Left lobe of liver (tissue), 1 donor: Measurements from ENCODE around the genes TTC9C, PLAAT5, MARK2 and NAA40.

DNA sequence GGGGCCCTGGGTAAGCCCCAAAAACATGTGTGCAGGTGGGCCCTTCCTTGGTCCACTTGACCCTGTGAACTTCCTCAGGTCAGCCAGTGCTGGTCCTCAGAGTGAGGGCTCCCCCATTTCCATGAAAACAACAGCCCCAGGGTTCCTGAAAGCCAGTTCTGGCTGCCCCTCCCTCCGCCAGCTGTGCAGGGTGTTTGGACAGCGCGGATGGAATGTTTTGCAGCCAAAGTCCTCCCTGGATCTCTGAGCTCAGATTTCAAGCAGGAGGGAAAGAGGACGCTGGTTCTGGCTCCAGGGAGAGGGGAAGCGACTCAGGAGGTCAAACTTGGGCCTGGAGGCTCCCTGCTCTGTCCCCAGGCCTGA is 6.2 kb upstream of the RAB3IL1 start:
- PRO-cap: unidirectional peak, plus-strand start at position 252 of the sequence

GRCh38 chr11:61964464-61964616 is 3.1 kb downstream of the FTH1 start:
- PRO-cap: no peak

- PRO-cap: unidirectional peak, plus-strand start at chr11:61965509
These were observed 2.5 kb downstream of the FTH1 start for GRCh38 chr11:61964617-61965701.

- PRO-cap: no peak
These were observed 1.4 kb upstream of the FTH1 start for GRCh38 chr11:61968598-61969405.

DNA sequence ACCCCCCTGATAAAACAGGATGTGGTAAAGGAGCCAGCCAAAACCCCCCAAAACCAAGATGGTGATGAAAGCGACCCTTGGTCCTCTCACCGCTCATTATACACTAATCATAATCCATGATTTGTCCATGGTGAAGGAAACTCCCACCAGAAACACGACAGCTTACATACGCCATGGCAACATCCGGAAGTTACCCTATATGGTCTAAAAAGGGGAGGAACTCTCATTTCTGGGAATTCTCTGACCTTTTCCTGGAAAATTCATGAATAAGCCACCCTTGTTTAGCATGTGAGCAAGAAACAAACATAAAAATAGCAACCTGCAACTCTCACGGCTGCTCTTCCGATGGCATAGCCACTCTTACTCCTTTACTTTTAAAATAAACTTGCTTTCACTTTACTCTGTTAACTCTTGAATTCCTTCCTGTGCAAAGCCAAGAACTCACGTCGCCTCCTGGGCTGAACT is 18.7 kb upstream of the INCENP start:
- PRO-cap: bidirectional peak, plus-strand start at position 337 of the sequence, minus-strand start at position 98 of the sequence

DNA sequence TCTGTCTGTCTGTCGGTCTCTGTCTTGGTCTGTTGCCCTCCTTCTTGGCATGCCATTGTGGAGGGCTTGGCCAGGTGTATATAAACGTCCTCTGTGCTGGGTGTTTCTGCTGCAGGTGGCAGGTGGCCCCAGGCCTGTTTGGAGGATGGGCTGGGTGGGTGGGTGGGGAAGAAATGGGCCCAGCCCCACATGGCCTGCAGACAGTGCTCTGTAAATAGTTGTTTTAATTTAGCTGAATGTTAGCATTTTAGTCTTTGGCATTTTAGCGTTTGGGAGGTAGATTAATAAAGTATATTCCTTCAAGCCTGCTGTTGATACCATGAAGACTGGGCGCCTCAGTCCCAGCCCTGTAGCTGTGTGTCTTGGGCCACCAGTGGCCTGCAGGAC is 28.2 kb downstream of the INCENP start:
- PRO-cap: no peak

GRCh38 chr11:62370714-62371534 is 33.7 kb downstream of the ASRGL1 start:
- PRO-cap: no peak

DNA sequence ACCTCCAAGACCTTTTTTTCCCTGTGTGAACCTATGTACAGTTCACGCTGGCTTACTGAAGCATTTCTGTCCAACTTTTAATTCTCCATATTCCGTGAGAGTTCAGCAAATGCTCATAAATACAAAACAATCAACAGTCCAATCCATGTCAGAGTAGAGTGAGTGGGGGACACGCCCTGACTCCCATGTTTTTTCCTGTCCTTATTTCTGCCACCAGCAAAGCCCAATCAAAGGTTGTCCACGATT is 43.7 kb downstream of the AHNAK start:
- PRO-cap: no peak

DNA sequence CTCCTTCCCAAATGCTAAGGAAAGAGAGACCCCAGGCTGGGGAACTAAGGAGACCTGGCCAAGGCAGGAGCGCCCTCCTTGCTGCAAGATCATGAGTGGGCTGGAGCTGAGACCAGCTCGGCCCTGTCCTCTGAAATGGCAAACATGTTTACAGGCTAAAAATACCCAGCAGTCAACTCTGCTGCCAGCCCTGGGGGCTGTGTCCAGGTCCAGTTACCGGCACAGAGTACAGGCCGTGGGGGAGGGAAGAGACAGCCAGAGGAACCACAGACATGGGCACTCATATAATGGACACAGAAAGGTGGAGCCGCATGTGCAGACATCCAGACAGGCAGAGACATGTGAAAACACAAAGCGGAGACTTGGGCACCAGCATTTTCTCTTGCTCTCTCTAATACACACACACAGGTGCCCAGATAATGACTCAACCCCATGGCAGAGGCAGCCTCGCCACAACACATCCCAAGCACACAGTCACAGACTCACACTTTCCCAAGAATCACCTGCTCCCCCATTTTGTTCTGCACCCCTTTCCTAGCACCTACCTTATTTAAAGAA is 1.3 kb upstream of the AHNAK start:
- PRO-cap: bidirectional peak, plus-strand start at position 229 of the sequence, minus-strand start at position 132 of the sequence

DNA sequence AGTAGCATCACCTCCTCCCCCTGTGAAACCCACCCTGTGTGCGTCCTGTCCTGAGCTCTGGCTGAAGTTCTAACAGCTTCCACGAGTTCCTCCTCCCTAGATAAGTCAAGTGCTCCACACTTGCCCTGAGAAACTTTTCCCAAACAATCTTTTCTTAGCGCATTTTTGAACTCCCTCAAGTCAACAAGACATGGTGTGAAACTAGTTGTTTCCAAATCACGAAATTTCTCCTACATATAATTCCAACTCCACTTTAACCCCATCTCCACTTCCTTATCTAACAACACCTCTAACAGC is 1.7 kb upstream of the MTA2 start:
- PRO-cap: no peak

DNA sequence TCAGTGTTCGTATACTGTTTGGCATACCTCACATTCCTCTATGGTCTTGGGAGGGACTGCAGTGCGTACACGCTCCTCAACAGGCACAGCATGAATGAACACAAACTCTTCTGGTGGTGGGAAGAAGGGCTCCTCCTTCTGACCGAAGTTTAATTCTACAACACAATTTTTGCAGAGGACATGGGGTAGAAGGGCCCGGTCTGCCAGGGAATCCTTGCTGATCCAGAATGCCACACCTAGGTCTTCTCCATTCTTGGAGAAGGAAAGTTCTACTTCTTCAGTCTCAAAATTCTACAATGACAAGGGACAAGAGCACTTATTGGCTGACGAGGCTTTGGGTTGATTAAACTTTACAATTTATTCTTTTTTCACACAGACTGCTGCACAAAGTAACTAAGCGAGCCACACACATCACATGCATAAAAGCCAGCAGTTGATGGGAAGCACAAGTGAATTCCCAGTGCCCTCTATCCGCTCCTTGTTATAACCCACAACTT is 5.1 kb downstream of the HNRNPUL2 start:
- PRO-cap: no peak

DNA sequence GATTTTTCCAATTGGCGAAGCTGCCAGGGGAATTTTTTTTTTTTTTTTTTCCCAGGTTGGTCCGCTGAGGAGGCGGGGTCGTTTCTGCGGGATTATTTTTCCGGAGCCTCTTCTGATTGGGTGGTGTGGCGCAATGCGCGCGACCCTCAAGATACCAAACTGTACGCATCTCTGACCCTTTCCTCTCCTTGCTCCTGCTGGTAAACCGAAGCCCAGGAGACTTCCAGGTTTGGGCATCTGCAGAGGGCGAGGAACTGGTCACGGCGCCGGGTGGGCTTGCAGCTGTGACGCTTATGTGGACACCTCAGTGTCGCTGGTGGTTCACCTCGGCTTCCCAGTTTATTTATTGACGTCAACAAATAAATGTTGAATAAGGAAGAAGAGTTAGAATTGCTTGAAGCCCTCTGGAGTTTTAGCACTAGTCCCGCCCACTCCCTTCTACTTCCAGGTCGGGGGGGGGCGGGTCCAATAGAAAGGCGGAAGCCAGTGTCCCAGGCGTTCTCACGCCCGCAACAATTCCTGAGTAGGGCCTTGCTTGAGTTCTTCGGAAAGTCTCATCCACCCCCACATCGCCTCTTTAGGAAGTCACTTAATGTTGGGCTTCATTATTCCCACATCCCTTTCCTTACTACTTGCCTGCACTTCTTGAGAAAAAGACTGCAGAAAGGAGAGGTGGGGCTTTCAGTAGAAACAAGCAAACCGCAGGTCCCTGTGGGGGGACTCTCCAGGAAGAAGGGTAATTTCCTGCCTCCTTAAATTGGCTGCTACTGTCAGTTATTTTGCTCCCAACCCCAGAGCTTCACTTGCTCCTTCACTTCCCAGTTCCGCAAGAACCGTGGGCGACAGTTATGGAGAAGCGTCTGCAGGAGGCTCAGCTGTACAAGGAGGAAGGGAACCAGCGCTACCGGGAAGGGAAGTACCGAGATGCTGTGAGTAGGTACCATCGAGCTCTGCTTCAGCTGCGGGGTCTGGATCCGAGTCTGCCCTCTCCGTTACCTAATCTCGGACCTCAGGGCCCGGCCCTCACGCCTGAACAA is at the start of gene TTC9C:
TSS of gene TTC9C (plus strand) at position 486 of the 1,037 bp plus-strand sequence.
- PRO-cap: bidirectional peak, plus-strand start at position 96 of the sequence, minus-strand start outside the sequence; bidirectional peak, plus-strand start at position 471 of the sequence, minus-strand start at position 420 of the sequence

GRCh38 chr11:62752563-62753040 is 1.4 kb downstream of the ZBTB3 start:
- PRO-cap: no peak

- PRO-cap: no peak
These were observed 536 bp downstream of the NXF1 start for GRCh38 chr11:62804507-62805300.

- PRO-cap: bidirectional peak, plus-strand start at chr11:62841488, minus-strand start at chr11:62841429
These were observed 2.0 kb upstream of the WDR74 start for GRCh38 chr11:62841174-62841924.

DNA sequence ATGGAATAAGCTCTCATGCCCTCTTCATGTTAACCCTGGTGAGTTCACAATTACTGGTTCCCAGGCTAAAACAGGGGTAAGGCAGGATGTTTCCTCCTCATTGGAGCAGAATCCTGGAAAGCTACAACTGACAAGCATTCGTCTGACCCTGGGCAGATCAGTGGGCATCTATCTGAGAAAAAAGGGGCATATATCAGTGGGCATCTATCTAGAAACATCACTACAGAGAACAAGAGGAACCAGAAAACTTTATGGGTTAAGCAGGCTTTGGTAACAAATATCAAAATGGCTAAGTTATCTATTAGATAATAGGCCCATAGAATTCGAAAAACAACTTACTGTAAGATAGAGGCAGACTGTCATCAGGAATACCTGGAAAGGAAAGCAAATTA is 14.8 kb upstream of the WDR74 start:
- PRO-cap: no peak

DNA sequence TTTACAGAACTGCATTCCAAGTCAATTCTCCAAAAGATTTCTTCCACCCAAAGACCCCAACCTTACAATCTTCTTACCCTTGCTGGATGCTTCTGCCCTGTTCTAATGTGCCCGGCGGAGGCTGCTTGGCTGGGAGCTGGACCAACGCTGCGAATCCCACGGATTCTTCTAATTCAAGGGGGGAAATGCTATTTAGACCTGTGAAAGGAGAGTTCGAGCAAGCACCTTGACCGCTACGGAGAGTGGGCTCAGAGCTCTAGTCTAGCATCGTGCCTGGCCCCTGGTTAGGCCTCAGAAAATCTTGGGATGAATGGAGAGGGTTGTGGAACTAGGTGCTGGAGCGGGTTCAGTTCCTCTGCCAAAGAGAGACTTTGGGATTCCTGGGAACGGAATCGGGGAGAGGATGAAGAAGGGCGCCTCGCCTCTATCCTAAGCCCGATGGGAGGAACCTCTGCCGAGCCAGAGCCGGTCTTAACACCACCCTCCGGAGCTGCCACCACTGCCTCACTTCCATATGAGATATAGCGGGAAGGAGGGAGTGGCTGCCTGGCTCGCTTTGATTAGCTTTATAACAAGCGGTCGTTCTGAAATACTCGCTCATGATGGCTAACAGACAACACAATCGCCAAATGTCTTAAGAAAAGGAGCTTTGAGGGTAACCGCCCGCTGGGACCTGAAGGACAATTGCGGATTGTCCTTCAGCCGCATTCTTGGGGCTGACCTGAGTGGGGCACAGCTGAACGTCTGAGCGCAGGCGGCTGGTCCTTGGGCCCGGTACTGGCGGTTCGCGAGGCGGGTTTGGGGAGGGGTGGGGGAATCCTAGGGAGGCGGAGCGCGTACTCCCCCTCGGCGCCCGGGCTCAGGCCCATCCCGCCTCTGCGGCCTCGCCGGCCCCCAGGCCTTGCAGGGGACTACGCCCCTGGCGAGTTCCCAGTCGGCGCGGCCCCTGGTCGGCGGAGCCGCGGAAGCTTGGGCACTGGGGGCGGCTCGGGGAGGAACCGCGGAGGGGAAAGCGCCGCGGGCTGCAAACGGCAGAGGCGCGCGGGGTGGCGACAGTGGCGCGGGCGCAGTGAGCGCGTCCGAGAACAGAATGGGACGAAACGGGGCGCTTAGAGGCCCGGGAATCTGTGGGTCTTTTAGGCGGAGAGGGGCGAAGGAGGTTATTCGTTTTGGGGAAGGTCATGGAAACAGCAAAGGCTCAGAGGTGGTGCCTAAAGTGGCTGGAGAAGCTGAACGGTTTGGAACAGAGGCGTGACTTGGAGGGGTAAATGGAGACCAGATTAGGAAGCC is at the start of gene PLAAT5:
TSS of gene PLAAT5 (minus strand) at position 1,002 of the 1,290 bp plus-strand sequence.
- PRO-cap: no peak

- PRO-cap: bidirectional peak, plus-strand start at chr11:63764195, minus-strand start at chr11:63764022
These were observed 4.5 kb downstream of the ZFTA start for GRCh38 chr11:63763890-63764592.

GRCh38 chr11:63838821-63839396 is at the start of gene MARK2:
Gene MARK2 (plus strand): TSS chr11:63839110.
- PRO-cap: bidirectional peak, plus-strand start at chr11:63839015, minus-strand start at chr11:63838728; unidirectional peak, plus-strand start at chr11:63839103

DNA sequence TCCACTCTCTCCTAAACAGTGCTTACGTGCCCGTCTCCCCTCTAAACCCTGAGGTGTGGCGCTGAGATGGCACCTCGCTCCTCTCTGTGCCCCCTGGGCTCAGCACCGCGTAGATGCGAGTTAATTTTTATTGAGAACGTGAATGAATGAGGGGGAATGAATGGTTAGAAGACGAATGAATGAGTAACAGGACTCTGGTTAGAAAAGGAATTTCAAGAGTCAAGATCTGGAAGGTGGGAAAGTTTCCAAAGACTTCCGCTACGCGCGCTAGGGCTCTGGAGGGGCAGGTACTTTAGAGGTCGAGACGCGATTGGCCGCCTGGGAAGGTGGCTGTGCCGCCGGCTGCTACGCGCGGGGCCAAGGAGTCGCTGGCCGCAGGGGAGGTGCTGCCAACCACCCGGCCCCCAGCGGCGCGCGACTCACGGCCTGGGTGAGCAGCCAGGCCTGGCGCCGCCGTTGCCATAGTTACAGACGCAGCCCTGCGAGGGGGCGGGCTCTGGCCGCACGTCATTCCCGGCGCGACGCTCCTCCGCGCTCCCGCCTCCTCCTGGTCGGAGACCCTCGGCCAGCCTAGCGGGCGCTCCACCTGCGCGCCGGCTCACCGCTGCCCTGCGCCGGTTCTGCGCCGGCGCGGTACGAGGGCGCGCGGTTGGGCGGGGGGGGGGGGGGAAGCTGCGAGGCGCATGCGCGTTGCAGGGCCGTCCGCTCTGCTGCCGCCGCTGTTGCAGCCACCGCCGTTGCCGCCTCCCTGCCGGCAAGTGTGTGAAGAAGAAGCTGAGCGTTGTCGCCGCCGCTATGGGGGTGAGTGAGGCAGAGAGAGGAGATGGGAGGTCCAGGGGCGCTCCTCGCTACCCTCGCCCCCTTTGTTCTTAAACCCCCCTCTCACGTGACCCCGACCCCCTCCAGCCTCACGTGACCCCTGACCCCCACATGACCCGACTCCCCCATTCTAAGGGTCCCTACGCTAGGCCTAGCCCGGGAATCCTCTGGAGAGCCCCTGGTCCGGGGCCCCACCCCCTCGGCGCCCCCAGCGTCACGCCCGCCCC is at the start of gene NAA40:
TSS of gene NAA40 (plus strand) at position 701 of the 1,046 bp plus-strand sequence.
- PRO-cap: bidirectional peak, plus-strand start at position 701 of the sequence, minus-strand start at position 572 of the sequence